Cerebral cortex (tissue), 2 donors: ENCODE measurements around the genes ATP2A2, GPN3, TCTN1 and PPP1CC.

DNA sequence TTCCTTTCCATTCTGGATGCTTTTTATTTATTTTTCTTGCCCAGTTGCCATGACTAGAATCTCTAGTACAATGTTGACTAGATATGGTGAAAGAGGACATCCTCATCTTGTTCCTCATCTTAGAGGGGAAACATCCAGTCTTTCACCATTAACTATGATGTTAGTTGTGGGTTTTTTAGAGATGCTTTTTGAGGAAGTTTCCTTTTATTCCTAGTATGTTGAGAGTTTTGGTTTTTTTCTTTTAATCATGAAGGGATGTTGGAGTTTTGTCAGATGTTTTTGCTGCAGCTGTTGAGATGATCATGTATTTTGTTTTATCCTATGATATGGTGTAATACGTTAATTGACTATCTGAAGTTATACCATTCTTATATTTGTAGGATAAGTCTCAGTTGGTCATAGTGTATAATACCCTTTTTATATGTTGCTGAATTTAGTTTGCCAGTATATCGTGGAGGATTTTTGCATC is 8.8 kb downstream of the ANKRD13A start:
- PRO-cap, 2 experiments = no peak in any of the 2 experiments

GRCh38 chr12:110033721-110034131 is 14.6 kb downstream of the C12orf76 start:
- PRO-cap, 2 experiments = no peak in any of the 2 experiments

DNA sequence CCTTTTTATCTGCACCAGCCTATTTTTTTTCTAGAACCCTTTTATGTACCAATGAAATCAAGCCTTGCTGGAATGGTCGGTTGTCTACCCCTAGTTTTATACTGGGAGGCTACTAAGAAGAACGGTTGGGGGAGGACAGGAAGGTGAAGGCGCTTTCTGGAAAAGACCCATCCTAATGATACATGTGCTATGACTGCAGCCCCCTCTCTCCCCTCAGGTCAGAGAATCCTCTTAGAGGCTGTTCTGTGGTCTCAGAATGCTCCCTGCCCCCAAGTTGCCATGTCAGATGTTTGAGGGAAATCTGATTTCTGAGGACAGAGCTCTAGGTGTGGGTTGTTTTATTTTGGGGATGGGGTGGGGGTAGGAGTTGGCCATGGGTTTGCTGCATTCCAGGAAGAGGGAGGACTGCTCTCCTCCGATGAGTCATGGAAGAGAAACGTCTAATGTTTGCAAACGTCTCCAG is 11.7 kb upstream of the ATP2A2 start:
- PRO-cap, 2 experiments = no peak in any of the 2 experiments

- PRO-cap, 2 experiments = peak in 1 of 2 experiments; most common plus-strand start chr12:110281247 (in 1); most common minus-strand start chr12:110281371 (in 1)
These were observed at the start of gene ATP2A2 for GRCh38 chr12:110281166-110282055. TSS of gene ATP2A2 (plus strand) at chr12:110281247.

DNA sequence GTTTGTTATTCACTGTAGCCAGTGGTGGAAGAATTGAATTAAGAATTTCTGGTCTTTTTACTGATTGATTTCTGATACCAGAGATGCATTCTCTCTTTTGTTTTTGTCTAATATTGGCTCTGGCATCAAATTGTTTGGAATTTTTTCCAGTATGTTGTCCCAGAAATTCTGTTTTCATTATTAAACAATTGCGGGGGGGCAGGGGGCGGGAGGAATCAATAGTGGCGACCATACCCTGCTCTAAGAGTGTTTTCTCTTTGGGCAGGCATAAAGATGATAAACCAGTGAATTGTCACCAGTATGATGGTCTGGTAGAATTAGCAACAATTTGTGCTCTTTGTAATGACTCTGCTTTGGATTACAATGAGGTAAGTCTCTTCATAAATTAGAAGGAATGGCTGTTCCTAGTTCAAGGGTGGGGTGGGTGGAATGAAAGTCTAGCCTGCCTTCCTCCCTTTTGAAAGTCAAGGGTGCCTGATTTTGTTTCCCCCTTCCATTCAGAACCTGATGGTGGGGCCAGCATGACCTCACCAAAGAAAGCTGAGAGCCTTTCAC is 51.9 kb downstream of the ATP2A2 start:
- PRO-cap, 2 experiments = no peak in any of the 2 experiments

DNA sequence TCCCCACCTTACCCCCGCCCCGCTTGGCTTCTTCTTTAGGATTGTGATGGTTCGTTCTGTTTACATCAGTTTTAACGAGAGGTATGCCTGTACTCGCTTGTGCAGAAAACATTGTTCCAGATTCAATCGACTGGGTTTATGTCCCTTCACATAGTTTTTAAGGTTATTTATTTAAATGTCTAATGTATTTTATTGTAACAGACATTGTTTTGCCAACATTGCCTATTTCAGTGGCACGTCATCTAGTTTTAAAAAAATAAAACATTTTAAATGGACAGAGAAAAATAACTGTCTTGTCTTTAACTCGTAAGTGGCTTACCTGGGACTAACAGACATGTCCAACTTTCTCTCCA is 56.5 kb downstream of the ANAPC7 start:
- PRO-cap, 2 experiments = no peak in any of the 2 experiments

DNA sequence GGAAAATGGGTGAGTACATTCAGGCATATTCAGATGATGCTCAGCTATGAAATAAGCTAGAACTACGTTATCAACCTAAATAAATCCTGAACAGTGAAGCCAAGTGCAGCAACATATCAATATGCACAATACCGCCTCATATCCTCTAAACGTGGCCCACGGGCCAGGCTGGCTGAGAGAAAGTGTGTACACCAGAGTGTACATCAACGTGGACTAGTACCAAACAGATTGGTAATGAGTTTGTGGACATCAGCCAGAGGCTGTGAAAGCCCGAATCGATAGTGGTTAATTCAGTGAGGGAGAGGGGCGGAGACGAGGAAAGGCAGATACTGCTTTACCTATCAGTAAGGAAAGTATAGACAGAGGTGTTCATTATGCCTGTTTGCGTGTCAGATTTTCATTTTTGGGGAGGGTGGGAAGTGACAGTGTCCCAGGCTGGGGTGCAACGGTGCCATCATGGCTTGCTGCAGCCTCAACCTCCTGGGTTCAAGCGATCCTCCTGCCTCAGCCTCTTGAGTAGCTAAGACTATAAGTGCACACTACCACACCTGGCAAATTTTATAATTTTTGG is 50.2 kb downstream of the ANAPC7 start:
- PRO-cap, 2 experiments = no peak in any of the 2 experiments

GRCh38 chr12:110467850-110469034 is at the start of gene GPN3:
TSS of gene GPN3 (minus strand) at chr12:110468257.
- PRO-cap, 2 experiments = peak in 1 of 2 experiments; most common plus-strand start chr12:110468427 (in 1); most common minus-strand start chr12:110468272 (in 1)

DNA sequence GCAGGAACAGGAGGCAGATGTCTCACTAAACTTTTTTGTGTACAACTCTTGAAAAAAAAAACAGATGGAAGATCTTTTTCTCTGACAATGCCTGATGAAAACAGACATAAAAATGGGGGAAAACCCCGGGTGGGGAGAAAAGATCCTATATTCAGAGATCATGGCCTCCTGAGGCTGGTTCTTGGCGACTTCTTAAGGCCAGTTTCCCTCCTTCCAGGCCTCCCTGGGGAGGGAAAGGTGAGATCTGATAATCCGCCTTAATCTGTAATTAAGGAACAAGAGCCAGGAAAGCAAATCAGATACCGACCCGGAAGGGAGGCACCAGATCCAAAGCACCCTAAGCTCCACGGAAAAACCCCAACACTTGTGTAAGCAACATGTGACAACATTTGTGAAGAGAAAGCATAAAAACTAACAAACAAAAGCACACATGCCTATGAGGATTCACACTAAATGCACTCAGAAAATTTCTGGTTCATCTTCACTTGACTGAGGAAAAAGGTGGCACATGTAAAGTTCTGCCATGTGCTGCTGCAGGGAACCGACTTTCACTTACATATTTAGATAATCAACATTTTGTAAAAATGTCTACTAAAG is 40.3 kb downstream of the PPTC7 start:
- PRO-cap, 2 experiments = no peak in any of the 2 experiments

- PRO-cap, 2 experiments = no peak in any of the 2 experiments
These were observed 7.8 kb downstream of the PPTC7 start for GRCh38 chr12:110575252-110575778.

DNA sequence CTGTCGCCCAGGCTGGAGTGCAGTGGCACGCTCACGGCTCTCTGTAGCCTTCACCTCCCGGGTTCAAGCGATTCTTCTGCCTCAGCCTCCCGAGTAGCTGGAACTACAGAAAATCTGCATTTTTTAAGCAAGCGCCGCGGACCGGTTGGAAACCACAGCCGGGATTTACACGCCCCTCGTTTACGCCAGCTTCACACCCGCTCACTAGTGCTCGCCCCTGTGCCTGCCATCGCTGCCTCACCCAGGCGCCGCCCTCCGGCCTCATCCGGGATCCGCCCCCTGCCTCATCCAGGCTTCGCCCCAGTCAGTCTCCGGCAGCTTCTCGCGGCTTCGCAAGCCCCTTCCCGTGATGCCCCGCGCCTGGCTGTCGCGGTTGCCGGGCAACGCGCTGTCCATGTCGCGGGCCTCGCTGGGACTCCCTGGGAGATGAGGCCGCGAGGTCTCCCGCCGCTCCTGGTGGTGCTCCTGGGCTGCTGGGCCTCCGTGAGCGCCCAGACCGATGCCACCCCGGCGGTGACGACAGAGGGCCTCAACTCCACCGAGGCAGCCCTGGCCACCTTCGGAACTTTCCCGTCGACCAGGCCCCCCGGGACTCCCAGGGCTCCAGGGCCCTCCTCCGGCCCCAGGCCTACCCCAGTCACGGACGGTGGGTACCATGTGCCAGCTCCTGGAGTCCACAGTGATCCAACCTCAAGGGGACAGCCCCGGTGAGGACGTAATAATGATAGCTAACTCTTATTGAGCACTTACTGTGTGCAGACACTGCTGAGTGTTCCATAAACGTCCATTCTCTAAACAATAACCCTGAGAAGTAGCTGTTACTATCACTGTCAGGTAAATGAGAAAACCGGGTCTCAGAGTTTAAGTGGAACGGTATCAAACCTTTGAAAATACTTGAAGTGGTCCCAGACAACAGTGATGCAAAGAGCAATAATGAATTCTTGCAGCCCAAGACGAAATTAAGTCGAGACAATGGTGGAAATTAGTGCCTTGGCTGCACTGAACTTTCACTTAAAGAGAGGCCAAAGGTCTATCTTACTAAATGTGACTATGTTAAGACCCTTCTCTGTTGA is at the start of gene TCTN1:
TCTN1 (plus strand) TSS at position 373 of the 1,073 bp plus-strand sequence.
- PRO-cap, 2 experiments = peak in 1 of 2 experiments; most common plus-strand start position 424 of the sequence (in 1); most common minus-strand start position 239 of the sequence (in 1)

- PRO-cap, 2 experiments = no peak in any of the 2 experiments
These were observed 5.4 kb upstream of the HVCN1 start for GRCh38 chr12:110694153-110694939.

GRCh38 chr12:110741849-110743030 is at the start of gene PPP1CC:
TSS of gene PPP1CC (minus strand) at chr12:110742891.
- PRO-cap, 2 experiments = peak in 1 of 2 experiments; most common minus-strand start chr12:110742885 (in 1)

GRCh38 chr12:110934305-110934830 is 14.0 kb upstream of the MYL2 start:
- PRO-cap, 2 experiments = no peak in any of the 2 experiments

GRCh38 chr12:111424682-111425274 is 19.1 kb downstream of the SH2B3 start:
- PRO-cap, 2 experiments = no peak in any of the 2 experiments

- PRO-cap, 2 experiments = no peak in any of the 2 experiments
These were observed 19.9 kb downstream of the SH2B3 start for GRCh38 chr12:111425463-111426274.

DNA sequence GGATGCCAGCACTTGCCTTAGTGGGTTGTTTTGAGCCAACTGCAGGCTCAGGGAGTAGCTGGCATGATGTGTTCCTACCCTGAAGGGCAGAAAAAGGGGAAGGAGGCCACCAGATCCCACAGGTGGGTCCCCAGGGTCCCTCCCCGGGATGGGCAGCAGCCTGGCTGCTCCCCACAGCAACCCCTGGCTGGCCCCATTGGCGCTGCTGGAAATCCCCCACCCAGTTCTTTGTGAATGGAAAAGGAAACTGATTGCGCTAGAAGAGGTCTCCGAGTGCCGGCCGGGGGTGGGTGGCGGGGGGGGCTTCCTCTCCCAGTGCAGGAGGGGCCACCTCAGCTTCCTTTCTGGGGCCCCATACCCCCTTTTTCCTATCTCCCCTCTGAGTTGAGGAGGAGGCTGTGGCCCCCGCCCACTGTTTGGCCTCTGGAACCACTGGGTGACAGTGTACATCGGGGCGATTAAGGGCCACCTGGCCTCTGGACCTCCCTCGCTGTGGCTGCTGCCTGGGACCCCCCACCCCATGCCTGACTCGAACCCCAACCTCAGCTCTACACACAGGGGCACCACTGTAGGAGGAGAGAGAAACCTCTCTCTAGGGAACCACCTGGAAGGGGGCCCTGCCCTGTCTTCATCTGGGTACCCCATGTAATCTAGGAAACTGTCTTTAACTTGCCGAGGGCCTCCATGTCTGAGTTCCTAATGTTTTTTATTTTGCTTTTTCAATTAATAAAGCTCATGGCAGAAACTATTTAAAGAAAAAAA is 25.2 kb downstream of the SH2B3 start:
- PRO-cap, 2 experiments = no peak in any of the 2 experiments

DNA sequence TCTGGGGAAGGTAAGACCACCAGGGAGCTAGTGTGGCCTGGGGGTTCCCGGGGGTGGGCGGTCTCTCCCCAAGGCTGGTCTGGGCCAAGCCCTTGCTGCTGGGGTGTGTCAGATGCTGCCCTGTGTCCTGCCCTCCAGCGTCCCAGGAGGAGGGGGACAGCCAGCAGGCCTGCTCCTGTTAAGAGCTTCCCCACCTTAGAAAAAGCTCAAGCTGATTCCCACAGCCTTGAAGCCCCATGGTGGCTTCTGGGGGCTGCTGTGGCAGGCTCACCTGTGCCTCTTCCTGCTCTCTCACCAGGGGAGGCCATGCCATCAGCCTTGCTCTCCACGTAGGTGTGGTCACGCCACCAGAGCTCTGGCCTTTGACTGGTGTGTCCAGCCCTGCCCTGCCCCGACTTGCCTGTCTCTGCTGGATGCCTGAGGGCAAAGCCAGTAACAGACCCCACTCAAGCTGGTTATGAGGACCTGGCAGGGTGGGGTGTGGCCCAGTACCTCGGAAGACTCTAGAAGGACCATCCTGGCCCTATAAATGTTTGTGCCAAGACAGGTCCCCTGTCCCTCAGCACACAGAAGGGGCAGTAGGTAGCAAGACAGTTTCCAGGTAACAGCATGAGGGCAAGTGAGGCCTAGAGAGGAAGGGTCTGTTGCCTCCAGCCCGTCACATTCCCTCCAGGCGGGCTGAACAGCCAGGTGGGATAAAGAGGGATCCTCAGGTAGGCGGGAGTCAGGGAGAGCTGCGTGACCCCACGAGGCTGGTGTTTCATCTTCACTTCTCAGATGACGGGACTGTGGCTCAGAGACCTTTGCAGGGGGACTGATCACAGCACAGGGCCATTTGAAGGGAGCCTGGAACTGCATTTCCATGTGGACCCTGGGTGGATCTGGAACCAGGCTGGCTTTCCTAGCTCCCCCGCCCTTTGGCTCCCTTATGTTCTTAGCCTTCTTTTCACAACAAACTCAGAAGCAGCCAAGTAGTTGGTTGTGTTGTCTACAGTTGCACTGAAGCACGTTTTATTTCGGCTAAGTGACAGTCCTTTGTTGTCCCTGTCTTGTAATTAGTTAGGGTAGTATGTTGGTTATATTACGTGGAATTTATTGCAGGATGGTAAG is 37.1 kb downstream of the SH2B3 start:
- PRO-cap, 2 experiments = no peak in any of the 2 experiments

GRCh38 chr12:111470180-111471217 is 64.8 kb downstream of the SH2B3 start:
- PRO-cap, 2 experiments = no peak in any of the 2 experiments

DNA sequence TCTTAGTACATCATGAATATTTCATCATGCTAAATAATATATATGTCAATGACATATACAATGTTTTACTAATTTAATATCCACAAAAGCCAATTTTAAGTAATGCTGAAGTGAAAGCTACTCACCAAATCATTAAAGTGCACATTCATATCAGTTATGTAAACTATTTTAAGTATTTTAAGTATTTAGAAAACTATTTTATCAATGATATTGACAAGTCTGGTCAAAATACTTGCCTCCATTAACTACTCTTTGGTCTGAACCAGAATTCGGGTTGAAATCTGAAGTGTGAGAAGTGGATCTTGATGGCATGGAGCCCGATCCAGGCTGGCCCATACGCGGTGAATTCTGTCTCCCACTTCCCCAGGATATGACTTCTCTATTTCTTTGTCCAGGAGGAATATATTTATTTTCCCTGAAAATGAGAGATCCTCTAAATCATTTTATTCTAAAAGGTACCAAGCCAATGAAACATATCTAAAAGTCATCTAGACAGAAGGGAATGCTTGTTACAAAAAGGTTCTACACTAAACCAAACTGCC is 81.0 kb downstream of the ATXN2 start:
- PRO-cap, 2 experiments = no peak in any of the 2 experiments